GM19239 (cell line): Measurements from ENCODE around the genes H2BC12 and ZKSCAN8.

DNA sequence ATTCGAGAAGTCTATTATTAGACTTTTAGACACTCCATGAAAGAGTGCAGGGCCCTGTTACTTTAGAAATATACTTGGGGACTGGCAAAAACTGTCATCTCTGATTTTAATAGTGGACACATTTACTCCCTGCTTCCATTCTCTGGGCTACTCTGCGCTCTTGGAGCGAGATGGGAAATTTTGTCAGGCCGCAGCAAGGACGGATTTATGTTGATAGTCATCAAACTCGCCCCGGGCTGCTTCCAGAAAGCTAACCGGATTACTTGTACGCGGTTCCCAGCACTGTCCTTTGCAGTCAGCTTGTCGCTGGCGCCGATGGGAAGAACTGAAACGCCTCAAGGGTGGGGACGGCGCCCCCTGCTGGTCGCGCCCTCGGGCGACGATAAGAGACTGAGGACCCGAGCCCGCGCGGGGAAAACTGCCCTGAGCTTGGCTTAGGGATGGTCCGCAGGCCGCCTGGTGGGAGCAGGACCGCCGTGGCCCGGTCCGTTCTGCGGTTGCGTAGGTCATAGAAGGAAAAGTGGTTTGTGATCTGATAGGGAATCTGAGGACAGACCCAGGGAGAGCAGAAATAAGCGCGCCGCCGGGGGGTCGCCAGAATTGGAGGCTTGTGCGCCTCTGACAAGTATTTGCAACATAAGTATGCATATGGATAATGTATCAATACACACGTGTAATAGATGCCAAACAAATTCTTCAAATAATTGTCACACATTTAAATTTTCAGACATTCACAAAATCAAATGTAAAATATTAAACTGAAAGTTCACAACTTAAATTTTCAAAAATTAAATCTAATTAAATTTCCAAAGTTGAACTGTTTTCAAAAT lies 946 bp upstream of the ABT1 start:
- RRBS = 3% methylated on average over 8 of the region's 40 CpGs

DNA sequence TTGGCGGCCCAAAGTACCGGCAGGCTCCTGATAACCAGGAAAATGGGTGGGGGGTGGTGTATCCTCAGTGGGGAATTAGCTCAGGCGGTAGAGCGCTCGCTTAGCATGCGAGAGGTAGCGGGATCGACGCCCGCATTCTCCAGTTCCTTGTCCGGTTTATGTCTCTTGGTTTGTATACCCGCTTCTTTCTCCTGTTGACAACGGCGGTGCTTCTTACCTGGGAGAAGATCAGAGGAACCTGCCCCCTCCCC lies 70.8 kb upstream of the ZNF322 start:
- RRBS = no CpG with 5 or more reads among the region's 14 CpGs

GRCh38 chr6:26749699-26750287 lies 90.2 kb upstream of the ZNF322 start:
- RRBS = no CpG with 5 or more reads among the region's 10 CpGs

GRCh38 chr6:26956280-26957265 lies 176.0 kb downstream of the H2BC11 start:
- RRBS = no CpG with 5 or more reads among the region's 73 CpGs

DNA sequence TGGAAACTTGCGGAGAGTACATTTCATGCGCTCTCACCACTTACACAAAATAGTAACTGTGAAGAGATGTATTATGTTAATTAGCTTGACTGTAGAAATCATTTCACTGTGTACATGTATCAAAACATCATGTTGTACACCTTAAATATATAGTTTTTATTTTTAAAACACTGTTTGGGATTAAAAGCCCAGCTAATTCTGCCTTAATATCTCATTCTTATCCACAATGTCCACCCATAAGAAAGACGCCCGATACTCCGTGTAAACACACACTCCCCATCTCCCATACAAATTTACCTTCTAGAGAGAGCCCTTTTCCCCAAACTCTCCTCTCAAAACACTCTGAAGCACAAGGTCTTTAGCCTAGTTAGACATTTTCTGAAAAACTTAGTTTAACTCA lies 113.4 kb downstream of the H2BC11 start:
- RRBS = no CpG with 5 or more reads among the region's 5 CpGs

DNA sequence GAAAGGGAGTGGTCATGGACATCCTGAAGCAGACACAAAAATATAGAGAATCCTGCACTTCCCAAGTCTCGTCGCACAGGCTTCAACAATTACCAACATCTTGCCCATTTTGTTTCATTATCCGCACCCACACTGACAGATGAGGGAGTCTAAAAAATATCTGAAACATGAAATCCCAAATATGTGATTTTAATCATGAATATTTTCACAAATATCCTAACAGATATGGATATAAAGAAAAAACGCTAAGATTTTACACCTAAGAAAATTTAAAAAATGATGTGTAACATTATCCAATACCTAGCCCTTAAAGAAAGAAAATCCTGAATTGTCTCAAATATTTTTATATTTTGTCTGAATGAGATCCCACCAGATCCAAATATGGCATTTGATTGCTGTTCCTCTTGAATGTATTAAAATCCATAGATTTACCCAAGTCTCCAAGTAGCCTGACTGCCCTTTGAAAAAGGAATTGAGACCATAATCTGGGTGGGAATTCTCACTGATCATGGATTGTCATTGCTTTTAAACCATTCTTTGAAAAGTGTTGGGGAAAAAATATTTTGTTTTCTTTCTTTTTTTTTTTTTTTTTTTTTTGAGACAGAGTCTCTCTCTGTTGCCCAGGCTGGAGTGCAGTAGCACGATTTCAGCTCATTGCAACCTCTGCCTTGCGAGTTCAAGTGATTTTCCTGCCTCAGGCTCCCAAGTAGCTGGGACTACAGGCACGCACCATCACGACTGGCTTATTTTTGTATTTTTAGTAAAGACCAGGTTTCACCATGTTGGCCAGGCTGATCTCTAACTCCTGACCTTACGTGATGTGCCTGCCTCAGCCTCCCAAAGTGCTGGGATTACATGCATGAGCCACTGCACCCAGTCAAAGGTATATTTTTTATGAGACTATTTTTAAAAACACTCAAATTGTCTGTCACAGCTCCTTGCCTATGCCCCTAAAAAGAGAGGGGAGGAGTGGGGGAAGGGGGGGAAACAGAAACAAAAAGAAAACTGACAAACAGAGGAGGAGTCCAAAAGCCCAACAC lies 4.8 kb downstream of the H2BC11 start:
- RRBS = no CpG with 5 or more reads among the region's 9 CpGs

DNA sequence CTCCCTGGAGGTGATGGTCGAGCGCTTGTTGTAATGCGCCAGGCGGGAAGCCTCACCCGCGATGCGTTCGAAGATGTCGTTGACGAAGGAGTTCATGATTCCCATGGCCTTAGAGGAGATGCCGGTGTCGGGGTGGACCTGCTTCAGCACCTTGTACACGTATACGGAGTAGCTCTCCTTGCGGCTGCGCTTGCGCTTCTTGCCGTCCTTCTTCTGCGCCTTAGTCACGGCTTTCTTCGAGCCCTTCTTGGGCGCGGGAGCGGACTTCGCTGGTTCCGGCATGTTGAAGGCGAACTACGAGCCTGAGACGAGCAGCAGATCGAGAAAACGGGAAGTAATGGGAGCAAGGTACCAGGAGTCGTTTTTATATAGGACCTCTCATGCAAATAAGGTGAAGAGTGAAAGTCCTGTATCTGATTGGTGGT lies at the start of gene H2BC12:
TSS of gene H2BC12 (minus strand) at position 339 of the 425 bp plus-strand sequence.
- RRBS = no CpG with 5 or more reads among the region's 32 CpGs

DNA sequence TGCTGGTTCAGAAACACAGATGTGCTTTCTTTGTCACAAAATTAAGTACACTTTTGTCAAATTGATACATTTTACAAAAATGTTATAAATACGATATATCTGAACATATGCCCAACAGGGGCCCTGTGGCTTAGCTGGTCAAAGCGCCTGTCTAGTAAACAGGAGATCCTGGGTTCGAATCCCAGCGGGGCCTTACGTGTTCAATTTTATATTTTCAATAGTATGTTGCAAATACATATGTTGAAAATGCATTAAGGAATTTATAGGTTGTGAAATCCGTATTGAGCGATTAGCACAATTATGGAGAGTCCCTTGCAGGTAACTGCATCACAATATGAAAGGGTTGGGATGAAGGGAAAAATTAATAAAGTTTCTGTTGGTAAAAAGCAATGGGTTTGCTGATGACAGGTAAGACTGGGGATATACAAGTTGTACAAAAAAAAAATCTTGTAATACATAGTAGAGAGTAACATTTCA lies 15.3 kb downstream of the H2AC12 start:
- RRBS = no CpG with 5 or more reads among the region's 7 CpGs

- RRBS = no CpG with 5 or more reads among the region's 13 CpGs
Observed at GRCh38 chr6:27333179-27333432, 21.0 kb upstream of the POM121L2 start.

DNA sequence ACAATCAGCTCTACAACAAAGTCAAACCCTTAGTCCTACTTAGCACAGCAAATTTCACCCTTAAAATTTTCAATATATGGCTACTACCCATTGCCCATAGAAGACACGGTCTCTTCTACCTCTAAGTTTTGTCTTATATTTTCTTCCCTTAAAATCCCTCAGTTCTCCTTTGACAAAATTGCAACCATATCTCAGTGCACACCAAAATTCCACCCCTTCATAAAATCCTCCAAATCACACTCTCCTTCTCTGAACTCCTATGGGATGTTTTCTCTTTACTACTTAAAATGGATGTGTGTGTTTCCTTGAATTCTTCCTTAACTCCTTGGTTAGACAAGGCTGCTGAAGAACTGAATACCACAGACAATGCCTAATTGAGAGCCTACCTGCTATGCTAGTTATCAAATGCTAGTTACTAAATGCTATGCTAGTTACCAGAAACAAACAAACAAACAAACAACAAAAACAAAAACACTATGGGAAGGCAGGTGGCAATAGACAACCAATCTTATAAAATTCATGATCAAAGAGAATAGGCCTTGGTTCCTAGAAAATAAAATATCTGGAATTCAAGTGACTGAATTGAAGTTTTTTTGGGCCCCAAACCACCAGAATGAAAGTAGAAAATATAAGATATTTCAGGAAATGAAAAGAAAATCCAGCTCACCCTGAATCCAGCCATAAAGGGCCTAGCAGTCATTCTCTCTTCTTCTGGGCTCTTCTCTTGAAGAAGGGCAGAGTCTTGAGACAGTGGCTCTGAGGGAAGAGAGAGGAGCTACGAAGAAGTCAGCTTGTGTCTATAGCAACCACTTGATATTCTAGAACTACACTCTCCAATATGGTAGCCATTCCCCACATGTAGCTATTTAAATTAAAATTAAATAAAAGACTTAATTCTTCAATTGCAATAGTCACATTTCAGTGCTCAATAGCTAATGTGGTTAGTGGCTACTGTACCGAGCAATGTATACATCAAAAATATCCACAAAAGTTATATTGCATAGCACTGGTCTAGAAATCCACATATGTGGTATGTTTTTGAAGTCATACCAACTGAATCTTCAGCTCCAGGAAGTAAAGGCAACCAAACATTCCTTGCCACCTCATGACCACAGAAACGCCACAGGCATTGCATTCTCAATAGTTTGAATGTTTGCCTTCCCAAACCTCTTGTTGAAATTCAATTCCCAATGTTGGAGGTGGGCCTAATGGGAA lies 18.7 kb upstream of the ZNF391 start:
- RRBS = no CpG with 5 or more reads among the region's 4 CpGs

DNA sequence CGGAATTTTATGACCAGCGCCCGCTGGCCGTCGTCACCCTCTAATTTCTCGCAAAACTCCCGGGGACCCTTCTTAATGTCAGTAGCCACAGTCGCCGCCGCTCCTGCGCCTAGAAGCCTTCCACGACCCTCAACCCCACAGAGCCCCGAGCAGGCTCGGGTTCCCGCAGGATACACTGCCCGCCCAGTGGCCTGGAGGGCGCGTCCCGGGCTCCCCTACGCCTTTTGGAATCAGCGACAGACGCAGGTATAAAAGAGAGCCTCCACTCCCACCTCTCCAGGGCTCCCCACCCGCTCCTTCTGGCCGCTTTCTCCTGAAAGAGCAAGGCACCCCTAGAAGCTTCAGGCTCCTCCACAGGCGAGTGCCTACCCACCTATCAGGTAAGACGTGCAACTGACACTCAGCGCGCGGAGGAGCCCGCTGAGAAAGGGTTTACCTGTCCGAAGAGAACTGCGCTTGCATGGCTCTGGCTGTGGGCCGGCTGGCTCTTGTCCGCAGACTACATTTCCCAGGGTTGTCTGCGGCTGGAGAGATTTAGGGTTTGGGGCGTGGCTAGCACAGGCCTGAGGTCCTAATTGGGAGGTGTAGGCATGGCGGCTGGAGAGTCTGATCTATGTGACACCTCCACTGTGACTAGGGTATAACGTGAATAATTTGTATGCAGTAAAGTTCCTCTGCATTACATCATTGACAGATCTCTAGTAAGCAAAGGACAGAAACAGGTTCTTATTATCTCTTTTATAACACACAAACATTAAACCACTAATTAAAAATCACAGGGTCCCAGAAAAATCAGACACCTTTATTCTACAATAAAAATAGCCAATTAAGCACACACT lies 13.6 kb upstream of the ZNF391 start:
- RRBS = 4% methylated on average over 7 of the region's 38 CpGs

GRCh38 chr6:27375597-27376136 lies 12.9 kb upstream of the ZNF391 start:
- RRBS = no CpG with 5 or more reads among the region's 7 CpGs

- RRBS = no CpG with 5 or more reads among the region's 6 CpGs
Observed at GRCh38 chr6:27479851-27480250, 6.9 kb upstream of the ZNF184 start.

GRCh38 chr6:27681057-27681303 lies 126.7 kb downstream of the H2BC13 start:
- RRBS = no CpG with 5 or more reads among the region's 11 CpGs

- RRBS = no CpG with 5 or more reads among the region's 14 CpGs
Observed at GRCh38 chr6:27791078-27791786, 16.5 kb downstream of the H2BC13 start.

DNA sequence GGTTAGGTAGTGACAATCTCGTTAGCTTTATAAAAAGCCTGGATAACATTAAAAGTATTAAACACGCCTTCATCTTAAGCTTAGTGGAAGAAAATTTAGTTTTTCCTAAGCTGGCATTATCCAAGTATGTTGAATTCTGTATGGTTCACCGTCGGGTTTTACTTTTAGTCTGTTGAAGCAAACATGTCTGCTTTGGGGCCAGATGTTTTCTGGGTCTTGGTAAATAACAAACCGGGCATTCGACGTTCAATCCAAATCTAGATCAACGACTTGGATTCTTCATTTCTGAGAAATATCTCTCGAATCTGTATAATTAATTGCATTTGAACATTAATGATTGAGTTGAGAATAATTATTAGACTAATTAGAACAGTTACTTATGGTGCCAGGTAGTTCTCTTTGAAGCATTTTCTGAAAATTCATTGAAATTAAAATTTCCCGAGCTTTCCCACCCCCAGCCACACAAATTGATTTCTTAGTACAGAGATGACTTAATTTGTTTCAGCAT lies 850 bp downstream of the H2AC13 start:
- RRBS = no CpG with 5 or more reads among the region's 10 CpGs

DNA sequence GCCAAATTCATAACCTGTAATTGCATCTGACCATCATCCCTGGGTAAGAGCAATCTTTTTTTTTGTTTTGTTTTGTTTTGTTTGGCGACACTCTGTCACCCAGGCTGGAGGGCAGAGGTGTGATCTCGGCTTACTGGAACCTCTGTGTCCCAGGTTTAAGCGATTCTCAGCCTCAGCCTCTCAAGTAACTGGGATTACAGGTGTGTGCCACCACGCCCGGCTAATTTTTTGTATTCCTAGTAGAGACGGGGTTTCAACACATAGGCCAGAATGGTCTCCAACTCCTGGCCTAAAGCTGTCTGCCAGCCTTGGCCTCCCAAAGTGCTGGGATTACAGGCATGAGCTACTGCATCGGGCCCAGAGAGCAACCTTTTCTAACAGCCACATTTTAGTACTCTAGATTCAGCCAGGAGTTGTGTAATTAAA lies 1.9 kb downstream of the H4C12 start:
- RRBS = no CpG with 5 or more reads among the region's 7 CpGs

DNA sequence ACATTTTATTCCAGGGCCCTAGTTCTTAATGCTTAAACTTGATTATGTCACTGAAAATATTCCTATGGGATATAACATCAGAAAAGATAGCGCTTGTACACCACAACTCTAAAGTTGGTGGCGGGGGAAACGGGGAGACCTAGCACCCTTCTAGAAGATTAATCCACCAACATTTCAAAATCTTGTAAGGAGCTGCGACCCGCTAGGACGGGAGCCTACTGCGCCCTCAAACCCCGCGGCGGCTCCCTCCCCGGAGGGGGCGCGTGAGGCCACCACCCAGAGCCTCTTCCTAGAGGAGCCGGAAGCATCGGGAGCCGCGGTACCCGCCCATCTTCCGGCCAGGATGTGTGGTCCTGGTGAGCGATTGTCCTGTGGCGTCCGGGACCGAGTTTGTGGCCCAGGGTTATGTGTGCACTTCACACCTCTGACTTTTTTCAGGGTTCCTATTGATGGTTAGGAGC lies 10.5 kb downstream of the ZNF165 start:
- RRBS = 63% methylated on average over 11 of the region's 23 CpGs

DNA sequence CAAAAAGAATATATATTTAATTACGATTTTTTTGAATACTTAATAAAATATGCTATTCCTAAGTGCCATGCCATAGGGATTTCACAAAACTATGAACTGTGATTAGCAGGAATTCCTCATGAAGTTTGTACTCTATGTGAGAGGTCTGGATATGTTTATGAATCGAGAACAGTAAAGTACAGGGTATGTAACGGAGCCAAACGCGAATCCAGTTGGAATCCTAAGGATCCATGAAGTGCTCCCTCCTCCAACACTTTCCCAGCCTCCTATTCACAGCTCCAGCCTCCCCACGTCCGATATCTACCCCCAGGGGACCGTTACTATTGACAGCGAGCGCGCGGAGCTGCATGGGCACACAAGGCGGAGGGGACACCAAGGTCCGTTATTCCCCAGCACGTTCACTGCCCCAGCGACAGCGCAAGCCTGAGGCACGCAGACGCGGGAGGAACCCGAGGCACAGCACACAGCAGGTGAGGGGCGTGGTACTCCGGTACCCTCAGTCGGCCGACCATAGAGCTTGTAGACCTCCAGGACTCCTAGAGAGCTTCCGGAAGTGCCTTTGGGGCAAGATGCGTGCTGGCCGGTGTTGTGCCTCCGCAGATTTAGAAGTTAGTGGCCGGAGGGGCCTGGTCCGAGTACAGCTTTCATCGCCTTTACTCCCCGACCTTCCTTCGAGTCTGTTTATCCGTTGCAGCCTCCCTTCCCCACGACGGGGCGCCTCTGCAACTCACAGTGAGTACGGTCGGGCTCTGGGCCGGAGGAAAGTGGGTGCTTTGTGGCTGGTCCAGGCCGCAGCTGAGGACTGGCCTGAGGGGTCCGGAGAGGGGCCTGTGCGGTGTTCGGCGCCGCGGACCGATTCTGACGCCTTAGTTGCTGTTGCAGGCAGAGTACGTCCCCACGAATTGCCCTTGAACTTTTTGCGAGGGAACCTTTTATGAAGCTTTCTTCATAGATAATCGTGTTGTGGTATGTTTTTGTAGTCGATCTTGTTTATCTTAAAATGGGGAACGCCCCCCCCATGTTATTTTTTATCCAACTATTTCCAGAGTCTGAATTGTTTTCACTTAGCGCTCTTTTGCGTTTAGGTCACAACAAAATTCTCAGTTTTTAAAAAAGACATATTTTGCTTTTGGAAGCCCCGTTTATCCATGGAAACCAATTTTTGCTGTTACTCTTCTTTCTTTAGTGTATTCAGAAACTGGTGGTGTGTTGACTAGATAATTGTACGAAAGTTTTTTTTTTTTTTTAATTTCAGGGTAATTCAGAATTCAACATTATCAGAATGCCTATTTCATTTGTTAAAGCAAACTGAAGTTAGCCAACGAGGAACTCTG lies at the start of gene ZKSCAN8:
TSS of gene ZKSCAN8 (plus strand) at position 586 of the 1,334 bp plus-strand sequence.
- RRBS = 5% methylated on average over 7 of the region's 61 CpGs

DNA sequence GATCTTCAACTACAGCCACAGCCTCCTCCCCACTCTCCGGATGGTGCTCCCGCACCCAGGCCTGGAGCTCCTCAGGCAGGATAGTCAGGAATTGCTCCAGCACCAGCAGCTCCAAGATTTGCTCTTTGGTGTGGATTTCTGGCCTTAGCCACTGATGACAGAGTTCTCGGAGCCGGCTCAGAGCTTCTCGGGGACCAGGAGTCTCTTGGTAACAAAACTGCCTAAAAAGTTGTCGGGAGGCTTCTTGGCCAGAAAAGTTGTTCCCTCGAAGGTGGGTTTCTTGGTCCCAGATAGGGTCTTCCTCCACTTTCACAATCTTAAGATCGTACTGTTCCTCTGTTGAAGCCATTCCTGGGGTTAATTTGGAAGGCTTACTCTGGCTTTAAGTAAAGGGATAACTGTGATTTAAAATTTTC lies 6.6 kb downstream of the ZSCAN31 start:
- RRBS = no CpG with 5 or more reads among the region's 8 CpGs